SUDHL5 (cell line): Measurements from ENCODE around the genes AIG1 and UTRN.

- PRO-cap = no peak
Measured at GRCh38 chr6:140663584-140664191, 1289.2 kb upstream of the CITED2 start.

DNA sequence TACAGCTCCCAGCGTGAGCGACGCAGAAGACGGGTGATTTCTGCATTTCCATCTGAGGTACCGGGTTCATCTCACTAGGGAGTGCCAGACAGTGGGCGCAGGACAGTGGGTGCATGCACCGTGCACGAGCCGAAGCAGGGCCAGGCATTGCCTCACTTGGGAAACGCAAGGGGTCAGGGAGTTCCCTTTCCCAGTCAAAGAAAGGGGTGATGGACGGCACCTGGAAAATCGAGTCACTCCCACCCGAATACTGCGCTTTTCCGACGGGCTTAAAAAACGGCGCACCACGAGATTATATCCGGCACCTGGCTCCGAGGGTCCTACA, 317.9 kb upstream of the GJE1 start:
- PRO-cap = no peak

- PRO-cap = no peak
Measured at GRCh38 chr6:142377077-142377716, 75.4 kb downstream of the ADGRG6 start.

- PRO-cap = no peak
Measured at GRCh38 chr6:142751421-142752207, 193.4 kb downstream of the HIVEP2 start.

DNA sequence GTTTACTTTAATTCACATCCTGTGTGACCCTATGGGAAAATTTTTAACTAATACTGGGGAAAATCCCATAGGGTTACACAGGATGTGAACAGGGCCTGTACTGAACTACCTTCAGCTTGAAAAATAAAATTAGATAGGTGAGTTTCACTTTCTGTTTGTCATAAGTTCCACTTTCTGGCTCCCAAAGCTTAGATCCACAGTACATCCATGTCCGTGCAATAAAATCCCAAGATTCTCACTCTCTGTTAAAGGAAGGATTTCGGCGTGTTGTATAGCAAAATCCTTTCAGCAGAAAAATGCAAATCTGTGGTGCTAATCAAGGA, 125.3 kb downstream of the HIVEP2 start:
- PRO-cap = no peak

- PRO-cap = no peak
Measured at GRCh38 chr6:142838850-142839397, 106.1 kb downstream of the HIVEP2 start.

- PRO-cap = no peak
Measured at GRCh38 chr6:142842334-142843289, 102.4 kb downstream of the HIVEP2 start.

GRCh38 chr6:142934755-142935322, 10.1 kb downstream of the HIVEP2 start:
- PRO-cap = no peak

DNA sequence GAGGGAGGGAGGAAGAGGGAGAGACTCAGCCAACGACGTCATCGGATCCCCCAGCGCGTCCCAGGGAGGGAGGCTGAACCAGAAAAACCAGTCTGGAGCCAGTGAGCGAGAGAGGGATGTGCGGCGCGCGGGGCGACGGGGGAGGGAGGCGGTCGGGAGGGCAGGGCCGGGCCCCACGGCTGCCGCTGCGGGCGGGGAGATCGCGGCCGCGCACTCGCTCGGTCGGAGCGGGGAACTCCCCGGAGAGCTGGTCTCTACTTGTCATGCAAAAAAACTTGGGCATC, 1.4 kb upstream of the HIVEP2 start:
- PRO-cap = bidirectional peak, plus-strand start at position 90 of the sequence, minus-strand start outside the sequence

DNA sequence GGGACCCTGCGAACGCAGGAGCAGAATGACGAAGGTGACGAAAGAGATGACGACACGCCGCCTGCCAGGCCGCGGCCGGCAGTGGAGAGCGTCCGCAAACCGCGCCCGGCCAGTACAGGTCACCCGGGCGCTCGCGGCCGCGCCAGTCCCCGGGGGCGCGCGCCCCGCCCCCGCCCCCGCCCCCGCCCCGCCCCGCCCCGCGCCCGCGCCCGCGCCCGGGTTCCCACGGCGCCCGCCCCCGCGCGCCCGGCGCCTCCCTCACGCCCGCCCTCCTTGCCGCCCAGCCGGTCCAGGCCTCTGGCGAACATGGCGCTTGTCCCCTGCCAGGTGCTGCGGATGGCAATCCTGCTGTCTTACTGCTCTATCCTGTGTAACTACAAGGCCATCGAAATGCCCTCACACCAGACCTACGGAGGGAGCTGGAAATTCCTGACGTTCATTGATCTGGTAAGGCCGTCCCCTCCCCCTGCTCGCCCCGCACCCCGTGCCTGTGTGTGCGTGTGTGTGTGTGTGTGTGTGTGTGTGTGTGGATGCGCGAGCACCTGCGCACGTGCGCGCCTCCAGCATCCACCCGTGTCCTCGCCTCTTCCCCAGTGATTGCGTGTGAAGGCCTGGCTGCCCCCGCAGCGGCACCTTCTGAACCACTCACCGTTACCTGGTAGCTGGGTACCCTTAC, at the start of gene AIG1:
TSS of gene AIG1 (plus strand) at position 270 of the 676 bp plus-strand sequence.
- PRO-cap = no peak

DNA sequence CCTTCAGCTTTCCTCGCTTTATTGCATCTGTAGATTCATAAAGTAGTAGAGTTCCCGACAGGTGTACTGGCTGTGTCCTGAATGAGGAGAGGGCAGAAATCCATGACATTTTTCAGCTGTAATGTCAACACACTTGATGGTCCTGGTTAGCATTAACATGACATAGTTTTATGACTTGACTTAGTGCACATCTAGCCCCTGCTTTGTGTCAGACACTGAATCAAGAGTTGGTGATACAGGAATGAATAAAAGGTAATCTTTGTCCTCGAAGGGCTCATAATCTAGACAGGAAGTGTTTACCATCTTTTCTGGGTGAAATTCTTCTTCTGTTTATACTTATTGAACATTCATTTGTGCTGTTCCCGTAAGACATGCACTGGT, 55.1 kb downstream of the AIG1 start:
- PRO-cap = no peak

DNA sequence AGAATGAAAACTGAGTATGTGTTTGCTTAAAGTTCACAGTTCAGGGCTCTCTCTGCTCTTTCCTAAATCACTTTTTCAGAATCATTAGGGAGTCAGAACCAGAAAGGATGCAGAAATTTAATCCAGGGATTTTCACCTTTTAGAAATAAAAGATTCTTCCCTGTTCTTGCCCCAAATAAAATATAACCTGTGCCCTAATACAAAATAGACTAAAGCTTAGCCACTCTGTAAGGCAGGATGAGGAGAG, 17.7 kb downstream of the ADAT2 start:
- PRO-cap = no peak

GRCh38 chr6:143744395-143744704, 66.6 kb downstream of the PHACTR2 start:
- PRO-cap = no peak

DNA sequence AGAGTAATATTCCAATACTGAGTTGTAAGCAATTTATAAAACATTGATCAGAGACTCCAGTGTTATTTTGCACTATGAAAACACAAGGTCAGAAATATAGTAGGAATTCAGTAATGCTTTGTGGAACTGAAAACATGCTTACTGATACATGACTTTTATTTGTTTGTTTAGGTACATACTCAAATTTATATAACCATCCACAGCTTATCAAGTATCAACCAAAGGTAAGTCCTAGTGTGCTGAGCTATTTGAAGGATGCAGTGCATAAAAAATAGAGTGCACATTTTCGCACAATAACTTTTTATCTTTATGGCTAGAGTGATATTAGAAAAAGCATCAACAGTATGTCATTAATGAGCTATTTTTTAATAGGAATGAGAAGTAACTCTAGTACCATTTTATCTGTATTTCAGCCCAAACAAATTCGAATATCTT, 1.6 kb upstream of the ZC2HC1B start:
- PRO-cap = no peak

DNA sequence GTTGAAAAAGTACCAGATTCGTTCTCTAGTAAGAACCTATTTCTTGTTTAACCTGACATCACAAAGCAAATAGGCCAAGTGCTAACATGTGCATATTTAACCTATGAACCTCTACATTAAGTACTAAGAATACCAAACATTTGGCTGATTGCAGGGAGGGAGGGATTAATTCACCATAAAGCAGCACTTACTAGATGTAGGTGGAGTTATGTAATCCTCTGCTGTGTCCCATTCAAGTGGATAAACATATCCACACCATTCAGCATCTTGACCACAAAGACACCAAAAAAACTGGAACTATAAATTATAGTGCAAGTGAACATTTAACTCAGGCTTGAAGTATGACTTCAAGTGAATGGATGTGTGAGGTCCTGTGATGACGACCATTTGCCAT, 10.2 kb downstream of the STX11 start:
- PRO-cap = no peak

DNA sequence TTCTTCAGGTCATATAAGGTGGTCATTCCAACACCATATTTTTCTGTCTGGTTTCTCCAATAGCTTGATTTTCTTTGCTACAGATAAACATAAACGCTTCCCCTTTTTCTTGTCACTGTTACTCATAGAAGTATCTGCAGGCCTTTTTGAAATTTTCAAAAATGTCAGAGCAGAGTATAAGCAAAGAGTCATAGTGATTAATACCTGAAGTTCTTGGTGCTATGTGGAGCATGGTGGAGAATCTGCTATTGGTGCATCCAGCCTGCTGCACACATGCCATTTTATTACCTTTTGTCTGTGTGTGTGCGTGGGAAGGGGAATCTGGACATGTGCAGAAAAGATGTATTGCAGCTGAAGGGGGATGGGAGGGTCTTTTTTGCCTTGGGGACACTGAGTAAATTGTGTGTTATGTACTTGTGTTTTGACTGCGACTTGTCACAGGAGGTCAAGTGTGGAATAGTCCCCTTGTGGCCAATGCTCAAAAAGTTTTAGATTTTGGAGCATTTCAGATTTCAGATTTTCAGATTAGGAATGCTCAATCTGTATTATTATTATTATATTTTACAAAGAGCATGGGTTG, 19.8 kb downstream of the STX11 start:
- PRO-cap = no peak

DNA sequence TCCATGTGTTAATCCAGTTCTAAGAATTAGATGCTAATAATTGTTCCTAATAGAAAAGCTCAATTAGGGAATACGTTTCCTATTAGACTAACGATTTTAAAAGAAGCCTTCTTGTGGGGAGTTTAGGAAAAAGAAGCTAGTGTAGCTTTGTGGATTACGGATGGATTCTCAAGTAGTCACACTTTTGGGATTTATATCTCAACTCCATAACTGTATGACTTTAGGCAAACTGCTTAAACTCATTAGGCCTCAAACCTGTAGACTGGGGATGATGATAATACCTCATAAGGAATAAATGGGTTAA, 27.6 kb downstream of the STX11 start:
- PRO-cap = no peak

DNA sequence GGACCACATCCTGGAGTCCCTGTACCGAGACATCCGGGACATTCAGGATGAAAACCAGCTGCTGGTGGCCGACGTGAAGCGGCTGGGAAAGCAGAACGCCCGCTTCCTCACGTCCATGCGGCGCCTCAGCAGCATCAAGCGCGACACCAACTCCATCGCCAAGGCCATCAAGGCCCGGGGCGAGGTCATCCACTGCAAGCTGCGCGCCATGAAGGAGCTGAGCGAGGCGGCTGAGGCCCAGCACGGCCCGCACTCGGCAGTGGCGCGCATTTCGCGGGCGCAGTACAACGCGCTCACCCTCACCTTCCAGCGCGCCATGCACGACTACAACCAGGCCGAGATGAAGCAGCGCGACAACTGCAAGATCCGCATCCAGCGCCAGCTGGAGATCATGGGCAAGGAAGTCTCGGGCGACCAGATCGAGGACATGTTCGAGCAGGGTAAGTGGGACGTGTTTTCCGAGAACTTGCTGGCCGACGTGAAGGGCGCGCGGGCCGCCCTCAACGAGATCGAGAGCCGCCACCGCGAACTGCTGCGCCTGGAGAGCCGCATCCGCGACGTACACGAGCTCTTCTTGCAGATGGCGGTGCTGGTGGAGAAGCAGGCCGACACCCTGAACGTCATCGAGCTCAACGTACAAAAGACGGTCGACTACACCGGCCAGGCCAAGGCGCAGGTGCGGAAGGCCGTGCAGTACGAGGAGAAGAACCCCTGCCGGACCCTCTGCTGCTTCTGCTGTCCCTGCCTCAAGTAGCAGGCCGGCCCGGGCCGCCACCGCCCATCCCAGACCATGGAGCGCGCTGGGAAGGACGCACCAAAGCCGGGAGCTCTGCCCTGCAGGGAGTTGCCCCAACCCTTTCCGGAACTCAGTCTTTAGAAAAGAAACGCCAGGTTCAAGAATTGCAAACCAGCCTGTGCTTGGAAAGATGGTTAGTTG, 36.7 kb downstream of the STX11 start:
- PRO-cap = no peak

DNA sequence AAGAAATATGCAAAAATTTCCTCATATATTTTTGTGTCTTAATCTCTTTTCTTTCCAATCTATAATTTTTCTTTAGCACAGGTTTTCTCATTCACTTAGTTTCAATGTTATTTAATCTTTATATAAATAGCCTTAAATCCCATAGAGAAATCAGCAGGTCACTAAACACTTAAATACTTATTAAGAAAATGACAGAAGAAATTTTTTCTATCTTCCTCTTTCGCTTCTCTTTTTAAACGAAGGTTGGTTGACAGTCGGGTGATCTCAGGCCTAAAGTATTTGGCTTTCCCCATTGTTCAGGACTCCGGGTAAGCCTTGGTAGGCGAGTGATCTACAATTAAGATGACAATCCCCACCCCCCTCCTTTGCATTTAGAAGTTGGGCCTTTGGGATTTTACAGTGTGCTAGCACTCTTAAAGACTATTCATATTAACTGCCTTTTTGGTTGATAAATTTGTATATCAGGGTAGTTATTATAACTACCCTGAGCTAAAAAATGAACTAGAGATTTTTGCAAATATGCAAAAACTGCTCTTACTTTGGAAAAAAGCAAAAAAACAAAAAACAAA, 19.7 kb upstream of the UTRN start:
- PRO-cap = no peak

GRCh38 chr6:144284525-144285713, at the start of gene UTRN:
UTRN (plus strand) TSS chr6:144285335.
- PRO-cap = no peak